Measurements from ENCODE around the genes KREMEN2, PAQR4, ZNF205, ZSCAN32 and NAA60.

- RRBS, 2 experiments = 100% methylated on average over 3 of the region's 17 CpGs; no CpG with 5 or more reads in 1 of the 2 experiments
Observed at GRCh38 chr16:2770416-2770918, 6.6 kb downstream of the ELOB start.

DNA sequence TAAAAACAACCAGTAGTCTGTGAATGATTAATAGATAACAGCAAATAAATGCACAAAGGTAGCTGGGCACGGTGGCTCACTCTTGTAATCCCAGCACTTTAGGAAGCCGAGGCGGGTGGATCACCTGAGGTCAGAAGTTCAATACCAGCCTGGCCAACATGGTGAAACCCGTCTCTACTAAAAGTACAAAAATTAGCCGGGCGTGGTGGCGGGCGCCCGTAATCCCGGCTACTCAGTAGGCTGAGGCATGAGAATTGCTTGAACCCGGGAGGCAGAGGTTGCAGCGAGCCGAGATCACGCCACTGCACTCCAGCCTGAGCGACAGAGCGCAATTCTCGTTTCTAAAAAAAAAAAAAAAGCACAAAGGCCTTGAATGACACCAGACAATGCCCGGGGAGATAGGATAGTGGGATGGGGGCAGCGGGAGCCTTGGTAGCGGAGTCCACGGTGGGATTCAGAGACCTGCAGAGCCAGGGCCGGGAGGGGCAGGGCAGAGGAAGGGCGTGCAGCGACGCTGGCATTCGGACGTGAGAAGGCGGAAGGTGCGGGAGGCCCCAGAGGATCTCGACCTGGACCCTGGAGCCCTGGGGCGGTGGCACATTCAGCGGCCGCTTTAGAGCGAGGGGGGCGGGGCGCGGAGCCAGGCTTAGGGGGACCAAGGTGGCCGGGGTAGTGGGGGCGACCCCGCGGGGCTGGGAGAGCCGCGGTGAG lies 1.1 kb upstream of the FLYWCH2 start:
- RRBS, 2 experiments = 22 to 32% methylated on average over 4 of the region's 43 CpGs

GRCh38 chr16:2963343-2964482 lies at the start of gene KREMEN2:
KREMEN2 (plus strand) TSS chr16:2964275.
- RRBS, 2 experiments = 1 to 2% methylated on average over 15 of the region's 82 CpGs

- RRBS, 2 experiments = under 1% methylated on average over 77 to 79 of the region's 140 CpGs
Observed at GRCh38 chr16:2968756-2969911, at the start of gene PAQR4. PAQR4 (plus strand) TSS chr16:2969348.

GRCh38 chr16:3006773-3008041 lies 5.5 kb upstream of the CLDN9 start:
- RRBS, 2 experiments = no CpG with 5 or more reads among the region's 22 CpGs

DNA sequence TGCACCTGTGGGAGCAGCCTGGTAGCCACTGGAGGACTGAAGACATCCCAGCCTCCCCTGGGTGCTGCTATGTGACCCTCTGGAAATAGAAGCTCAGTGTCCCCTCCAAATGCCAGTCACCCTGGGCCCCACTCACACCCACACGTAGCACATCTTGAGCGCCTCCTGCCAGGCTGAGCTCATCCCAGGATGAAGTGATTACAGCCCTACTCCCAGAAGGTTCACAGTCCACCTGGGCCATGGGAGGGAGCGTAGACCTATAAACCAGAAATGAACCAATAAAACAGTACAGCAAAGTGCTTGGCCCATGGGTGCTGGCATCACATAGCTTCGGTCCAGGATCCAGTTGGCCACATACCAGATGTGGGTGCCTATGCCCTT lies 2.1 kb upstream of the BICDL2 start:
- RRBS, 2 experiments = no CpG with 5 or more reads among the region's 4 CpGs

GRCh38 chr16:3112410-3112971 lies at the start of gene ZNF205:
ZNF205 (plus strand) TSS chr16:3112586.
- RRBS, 2 experiments = 1 to 2% methylated on average over 6 of the region's 20 CpGs

- RRBS, 2 experiments = 72 to 86% methylated on average over 2 of the region's 40 CpGs
Observed at GRCh38 chr16:3143103-3144472, 8.8 kb downstream of the ZNF213 start.

GRCh38 chr16:3171383-3172660 lies 37.0 kb downstream of the ZNF213 start:
- RRBS, 2 experiments = 86 to 90% methylated on average over 8 of the region's 63 CpGs

DNA sequence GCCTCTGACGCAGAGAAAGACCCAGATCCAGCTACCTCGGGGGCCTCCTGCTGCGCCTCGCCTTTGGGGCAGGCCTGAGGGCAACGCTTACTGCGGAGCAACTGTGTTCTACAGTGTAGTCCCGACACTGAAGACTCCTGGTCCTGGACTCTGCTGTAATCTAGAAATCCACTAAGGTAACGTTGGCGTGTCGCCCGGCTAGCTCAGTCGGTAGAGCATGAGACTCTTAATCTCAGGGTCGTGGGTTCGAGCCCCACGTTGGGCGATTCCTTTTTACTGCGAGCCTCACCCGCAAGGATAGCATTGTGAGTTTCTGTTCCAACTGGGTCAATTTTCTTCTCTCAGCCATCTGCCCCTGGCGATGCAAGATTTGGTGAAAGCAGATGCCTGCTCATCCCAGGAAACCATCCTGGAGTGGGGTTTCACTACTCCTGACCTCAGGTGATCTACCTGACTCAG lies 40.7 kb downstream of the ZNF213 start:
- RRBS, 2 experiments = no CpG with 5 or more reads among the region's 19 CpGs

DNA sequence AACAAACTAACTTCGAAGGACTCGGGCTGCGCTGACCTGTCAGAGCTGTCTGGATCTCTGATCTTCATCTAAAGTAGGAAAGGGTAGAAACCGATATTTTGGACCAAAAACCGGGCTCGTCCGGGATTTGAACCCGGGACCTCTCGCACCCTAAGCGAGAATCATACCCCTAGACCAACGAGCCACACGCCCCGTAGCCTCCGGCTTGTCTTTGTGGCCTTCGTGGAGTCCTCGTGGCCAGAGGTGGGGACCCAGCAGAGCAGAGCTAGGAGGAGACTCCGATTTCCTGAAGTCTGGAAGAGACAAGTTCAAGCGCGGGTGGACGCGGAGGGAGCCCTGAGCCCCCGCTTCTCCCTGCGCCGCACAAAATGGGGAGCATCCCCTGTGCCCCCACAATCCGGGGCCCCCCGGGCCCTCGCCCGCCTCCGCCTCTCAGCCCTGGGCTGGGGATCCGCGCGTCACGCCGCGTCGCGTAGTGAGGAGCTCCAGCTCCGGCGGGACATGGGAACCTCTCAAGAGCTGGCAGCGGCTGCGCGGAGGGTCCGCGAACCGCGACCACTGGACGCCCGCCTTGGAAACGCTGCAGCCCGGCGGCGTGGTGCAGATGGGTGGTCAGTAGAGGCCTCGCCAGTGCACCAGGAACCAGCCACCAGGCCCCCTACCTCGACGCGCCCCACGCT lies 47.8 kb downstream of the ZNF213 start:
- RRBS, 2 experiments = 2% methylated on average over 26 of the region's 57 CpGs

DNA sequence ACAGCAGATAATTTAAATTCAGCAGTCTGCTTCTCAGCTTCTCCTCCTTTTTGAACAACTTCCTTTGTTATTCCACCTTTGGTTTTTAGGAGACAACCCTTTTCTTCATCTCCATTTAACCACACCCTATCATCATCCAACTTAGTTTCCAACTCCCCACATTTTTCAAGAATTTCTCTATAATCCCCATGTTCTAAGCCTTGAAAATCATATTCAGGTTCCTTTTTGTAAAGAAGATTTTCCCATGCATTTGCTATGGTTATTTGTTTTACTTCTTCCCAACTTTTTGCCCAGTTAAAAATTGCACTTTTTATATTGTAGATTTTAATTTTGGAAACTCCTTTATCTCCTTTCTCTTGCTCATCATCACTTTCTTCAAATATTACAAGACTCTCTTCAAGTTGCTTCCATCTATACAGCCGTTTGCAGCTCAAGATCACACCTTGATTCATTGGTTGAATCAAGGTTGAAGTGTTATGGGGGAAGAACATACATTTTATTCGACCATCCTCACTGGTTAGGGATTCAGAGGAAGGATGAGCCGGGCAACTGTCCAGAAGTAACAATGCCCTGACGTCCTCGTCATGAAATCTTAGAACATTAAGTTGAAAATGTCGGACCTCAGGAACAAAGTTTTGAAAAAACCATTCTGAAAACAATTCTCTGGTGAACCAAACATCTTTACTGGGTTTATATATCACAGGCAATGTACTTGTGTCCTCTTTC lies 5.9 kb downstream of the TIGD7 start:
- RRBS, 2 experiments = no CpG with 5 or more reads among the region's 6 CpGs

- RRBS, 2 experiments = 1% methylated on average over 69 of the region's 114 CpGs
Observed at GRCh38 chr16:3400434-3401685, at the start of gene ZSCAN32. ZSCAN32 (minus strand) TSS chr16:3401004.

DNA sequence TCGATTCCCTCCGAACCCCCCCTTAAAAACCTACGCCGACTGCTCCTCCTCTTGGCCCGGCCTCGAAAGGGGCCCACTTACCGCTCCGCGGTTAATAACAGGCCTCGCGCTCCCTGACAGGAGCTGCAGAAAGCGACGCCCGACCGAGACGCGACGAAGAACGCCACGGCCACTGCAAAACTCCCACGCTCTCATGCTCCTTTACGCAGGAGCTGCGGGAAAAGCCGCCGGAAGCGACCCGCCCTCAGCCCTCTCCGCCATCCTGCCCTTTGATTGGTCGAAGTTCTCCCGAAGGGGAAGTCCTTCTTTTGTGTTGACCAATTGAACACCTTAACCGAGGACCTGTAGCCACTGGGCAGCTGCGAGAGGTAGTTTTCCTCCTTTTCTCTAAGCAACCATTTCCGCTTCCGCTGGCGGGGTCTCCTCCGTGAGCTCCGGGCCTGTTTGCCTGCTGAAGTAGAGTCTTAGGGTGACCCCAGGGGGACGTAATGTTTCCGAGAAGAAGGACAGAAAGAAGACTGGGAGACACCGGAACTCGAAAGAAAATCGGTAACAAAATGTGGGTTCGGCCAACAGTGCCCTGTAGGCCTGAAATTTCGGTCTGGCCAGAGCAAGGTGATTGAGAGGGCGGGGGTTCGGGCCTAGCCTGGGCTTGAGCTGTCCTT lies at the start of gene NAA60:
Gene NAA60 (plus strand): TSS at position 402 of the 665 bp plus-strand sequence.
- RRBS, 2 experiments = 34 to 45% methylated on average over 3 of the region's 46 CpGs

DNA sequence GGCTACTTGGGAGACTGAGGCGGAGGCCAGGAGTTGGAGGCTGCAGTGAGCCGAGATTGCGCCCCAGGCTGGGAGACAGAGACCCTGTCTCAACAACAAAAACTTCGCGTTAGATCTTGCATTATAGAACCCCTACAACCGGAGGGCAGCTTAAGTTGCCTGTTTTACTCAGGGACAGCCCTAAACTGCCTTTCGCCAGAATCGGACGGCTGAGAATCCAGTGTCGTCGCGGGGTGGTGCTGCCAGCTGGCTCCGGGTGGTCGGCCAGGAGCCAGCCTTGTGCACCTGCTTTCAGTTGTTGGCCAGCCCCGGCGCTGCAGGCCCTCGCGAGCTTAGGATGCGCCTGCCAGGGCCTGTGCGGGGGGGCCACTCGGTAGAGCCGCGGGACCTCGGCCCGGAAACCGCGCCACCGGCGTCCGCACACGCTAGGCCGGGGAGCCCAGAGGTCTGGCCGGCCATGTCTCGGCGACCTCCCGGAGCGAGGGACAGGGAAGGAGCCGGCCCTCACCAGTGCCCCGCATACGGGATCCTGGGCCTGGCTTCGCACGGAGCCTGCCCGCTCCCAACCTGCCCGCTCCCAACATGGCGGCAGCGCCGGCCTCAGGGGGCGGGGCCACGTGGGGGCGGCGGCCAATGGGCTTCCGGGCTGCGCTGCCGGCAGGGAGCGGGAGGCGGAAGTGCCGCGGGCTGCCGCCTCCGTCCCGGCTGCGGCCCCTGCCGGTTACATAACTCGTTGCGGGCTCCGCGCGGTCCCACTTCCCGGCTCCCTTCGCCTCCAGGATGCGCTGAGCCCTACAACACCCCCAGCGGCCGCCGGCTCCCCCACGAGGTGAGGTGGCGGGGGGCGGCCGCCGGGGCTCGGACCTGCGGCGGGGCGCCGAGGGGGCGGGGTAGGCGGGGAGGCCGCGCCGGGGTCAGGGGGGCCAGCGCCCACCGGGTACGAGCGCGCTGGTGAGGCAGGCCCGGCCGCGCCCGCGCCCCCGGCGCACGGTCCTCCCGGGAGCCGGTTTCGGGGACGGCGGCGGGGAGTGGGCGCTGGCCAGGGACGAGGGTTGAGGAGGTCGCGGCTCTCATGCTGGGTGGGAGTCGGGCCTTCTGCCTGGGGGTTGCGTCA lies 14.2 kb downstream of the NAA60 start:
- RRBS, 2 experiments = 1 to 2% methylated on average over 57 of the region's 114 CpGs

- RRBS, 2 experiments = no CpG with 5 or more reads among the region's 14 CpGs
Observed at GRCh38 chr16:3479516-3480033, 15.7 kb downstream of the C16orf90 start.

- RRBS, 2 experiments = no CpG with 5 or more reads among the region's 12 CpGs
Observed at GRCh38 chr16:3738179-3738988, 21.1 kb upstream of the TRAP1 start.

DNA sequence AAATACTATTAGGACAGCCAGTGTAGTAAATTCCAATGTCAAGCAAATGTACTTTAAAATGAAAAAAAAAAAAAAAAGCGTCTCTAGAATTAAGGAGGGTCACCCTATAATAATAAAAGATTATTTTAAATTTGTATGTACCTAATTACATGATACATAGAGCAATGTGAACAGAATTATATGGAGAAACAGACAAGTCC lies 49.3 kb upstream of the CREBBP start:
- RRBS, 2 experiments = no CpG with 5 or more reads among the region's 1 CpG

DNA sequence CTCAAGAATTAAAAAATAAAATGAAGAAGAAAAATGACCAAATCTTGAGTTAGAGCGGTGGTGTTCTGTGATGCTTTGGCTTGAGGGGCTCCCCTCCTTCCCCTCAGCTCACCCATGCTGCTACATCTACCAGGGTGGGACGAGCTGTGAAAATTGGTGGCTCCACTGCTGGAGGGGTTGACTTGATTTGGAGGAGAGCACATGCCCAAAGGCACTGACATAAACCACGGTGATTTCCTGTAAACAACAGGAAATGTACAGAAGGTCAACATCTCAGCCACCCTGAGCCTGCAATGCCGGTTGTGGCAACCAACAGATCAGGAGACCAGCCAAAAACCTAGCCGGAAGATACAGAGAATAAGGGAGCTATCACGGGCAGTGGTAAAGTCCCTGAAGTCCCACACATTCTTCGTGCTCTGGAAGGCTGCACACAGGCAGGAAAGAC lies 56.3 kb downstream of the ADCY9 start:
- RRBS, 2 experiments = no CpG with 5 or more reads among the region's 7 CpGs

DNA sequence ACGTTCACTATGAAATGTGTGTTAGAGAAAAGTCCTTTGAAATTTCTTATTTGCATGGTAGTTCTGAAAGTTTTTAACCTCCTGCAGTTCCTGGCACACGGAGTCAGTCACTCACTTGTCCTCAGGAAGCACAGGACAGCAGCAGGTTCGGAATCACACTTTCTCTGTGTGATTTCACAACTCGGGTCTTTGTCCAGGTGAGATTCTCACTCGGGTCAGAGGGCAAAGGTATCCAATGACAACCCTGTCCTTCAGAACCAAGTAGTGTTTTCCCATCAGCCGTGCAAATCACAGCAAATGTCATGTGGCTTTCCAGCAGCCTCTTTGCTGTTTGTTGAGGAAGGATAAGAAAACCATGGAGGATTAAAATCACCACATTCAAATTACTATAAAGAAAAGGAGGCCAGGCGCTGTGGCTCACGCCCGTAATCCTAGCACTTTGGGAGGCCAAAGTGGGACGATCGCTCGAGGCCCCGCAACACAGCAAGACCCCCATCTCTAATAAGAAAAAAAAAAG lies 22.1 kb downstream of the ADCY9 start:
- RRBS, 2 experiments = no CpG with 5 or more reads among the region's 13 CpGs

Measured in LNCaP clone FGC (cell line).